ENCODE results near the gene INTS1.

GRCh38 chr7:1045398-1046261, 1.3 kb downstream of the GPR146 start:
- RRBS, 2 experiments, result no CpG with 5 or more reads among the region's 18 CpGs

DNA sequence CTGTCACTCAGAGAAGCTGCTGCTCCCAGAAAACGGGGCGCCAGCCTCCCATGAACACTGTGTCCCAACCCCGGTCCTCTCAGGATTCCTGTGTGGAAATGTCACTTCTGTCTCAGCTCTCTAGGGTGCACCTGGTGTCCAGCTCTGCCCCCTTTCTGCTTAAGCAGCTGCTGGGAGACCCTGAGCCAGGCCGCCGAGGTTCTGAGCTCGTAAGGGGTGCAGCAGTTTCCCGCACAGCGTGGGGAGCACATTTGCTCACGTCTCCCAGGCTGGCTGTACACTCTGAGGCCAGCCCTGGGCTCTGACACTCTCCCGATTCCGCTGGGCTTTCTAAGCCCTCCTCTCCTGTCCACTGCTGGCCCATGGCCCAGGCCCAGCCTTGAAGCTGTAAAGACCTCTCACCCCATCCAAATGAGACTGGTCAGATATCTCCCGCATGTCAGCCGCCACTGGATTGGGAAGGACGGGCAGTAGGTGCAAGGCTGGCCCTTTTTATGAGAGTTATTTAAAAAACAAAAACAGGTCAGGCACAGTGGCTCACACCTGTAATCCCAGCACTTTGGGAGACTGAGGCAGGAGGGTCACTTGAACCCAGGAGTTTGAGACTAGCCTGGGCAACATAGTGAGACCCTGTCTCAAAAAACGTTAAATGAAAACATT, 7.0 kb downstream of the GPR146 start:
- RRBS, 2 experiments, result no CpG with 5 or more reads among the region's 15 CpGs

- RRBS, 2 experiments, result 88 to 89% methylated on average over 10 to 15 of the region's 29 CpGs
Measured at GRCh38 chr7:1122885-1123516, 15.0 kb downstream of the C7orf50 start.

DNA sequence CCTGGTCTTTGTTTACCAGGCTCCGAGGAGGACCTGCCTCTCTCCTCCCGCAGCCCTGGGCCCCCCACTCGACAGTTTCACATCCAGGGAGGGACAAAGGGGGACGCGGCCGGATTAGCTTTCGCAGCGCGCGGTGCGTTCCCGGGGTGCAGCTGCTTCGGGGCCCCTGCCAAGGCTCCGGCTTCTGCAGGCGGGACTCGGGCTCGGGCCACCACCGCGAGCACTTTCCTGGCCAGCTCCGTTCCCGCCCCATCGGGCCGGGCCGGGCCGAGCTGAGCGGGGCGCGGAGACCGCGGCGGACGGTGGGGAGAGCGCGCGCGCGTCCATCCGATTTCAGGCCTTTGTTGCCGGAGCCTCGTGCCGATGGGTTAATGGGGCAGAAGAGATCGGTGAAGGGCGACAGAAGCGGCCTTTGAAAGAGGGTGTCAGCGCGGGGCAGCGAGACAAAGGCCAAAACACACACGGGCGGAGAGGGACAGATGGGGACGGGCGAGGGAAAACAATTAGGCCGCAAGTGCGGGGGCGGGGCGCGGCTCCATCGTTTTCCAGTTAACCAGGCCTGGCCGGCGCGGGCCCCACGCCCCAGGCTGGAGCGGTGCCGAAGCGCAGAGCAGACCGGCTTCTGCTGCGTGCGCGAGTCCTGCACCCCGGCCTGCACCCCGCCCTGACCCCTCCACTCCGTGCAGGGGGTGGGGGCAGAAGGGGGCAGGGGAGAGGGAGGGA, 8.4 kb upstream of the UNCX start:
- RRBS, 2 experiments, result 1 to 5% methylated on average over 30 to 31 of the region's 71 CpGs

GRCh38 chr7:1230471-1230759, 2.3 kb upstream of the UNCX start:
- RRBS, 2 experiments, result 1 to 3% methylated on average over 8 of the region's 25 CpGs

GRCh38 chr7:1403763-1404338, 55.4 kb downstream of the MICALL2 start:
- RRBS, 2 experiments, result 13 to 17% methylated on average over 6 to 7 of the region's 27 CpGs

- RRBS, 2 experiments, result no CpG with 5 or more reads among the region's 24 CpGs
Measured at GRCh38 chr7:1457998-1458784, 1.1 kb downstream of the MICALL2 start.

- RRBS, 2 experiments, result 24 to 54% methylated on average over 5 of the region's 11 CpGs
Measured at GRCh38 chr7:1466646-1467094, 7.4 kb upstream of the MICALL2 start.

DNA sequence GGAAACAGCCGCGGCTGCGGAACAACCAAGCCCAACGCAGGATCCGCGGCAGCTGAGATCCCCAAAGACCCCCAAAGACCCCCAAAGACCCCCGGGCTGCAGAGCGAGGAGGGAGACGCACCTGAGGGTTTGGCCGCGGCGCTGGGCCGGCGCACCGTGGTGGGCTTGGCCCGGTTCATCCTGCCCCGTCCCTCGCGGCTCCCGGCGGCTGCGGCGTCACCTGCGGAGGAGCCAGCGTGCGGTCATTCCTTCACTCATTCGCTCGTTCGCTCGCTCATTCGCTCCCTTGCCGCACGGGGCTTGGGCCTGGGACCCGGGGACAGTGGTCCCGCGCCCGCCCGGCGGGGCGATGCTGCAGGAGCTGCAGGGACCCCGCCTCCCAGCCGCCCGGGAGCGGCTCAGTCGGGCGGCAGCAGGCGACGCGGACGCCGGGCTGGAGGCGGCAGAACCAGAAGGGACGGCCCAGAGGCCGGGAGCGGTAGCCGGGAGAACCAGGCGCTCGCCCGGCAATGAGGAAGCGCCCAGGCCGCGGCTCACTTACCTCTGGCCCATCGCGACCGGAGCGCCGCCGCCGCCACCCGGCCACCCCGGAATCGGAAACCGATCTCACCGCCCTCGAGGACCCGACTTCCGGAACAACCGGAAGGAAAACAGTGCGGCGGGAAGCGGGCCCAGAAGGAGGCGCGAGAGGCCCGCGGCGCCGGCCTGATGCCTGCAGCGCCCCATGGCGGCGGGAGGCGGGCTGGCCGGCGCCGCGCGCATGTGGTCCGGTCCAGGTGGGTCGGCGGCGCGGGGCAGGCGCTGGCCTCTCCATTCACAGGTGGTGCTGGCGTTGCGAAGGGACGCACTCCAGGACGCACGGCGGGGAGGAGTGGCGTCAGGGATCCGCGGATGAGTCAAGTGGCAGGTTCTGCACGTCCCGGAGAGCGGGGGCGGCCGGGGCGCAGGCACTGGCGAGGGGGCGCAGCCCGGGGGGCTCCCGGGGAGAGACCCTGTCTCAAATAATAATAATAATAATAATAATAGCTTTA, at the start of gene INTS1:
TSS of gene INTS1 (minus strand) at position 608 of the 1,031 bp plus-strand sequence.
- RRBS, 2 experiments, result under 1 to 1% methylated on average over 49 to 60 of the region's 121 CpGs

DNA sequence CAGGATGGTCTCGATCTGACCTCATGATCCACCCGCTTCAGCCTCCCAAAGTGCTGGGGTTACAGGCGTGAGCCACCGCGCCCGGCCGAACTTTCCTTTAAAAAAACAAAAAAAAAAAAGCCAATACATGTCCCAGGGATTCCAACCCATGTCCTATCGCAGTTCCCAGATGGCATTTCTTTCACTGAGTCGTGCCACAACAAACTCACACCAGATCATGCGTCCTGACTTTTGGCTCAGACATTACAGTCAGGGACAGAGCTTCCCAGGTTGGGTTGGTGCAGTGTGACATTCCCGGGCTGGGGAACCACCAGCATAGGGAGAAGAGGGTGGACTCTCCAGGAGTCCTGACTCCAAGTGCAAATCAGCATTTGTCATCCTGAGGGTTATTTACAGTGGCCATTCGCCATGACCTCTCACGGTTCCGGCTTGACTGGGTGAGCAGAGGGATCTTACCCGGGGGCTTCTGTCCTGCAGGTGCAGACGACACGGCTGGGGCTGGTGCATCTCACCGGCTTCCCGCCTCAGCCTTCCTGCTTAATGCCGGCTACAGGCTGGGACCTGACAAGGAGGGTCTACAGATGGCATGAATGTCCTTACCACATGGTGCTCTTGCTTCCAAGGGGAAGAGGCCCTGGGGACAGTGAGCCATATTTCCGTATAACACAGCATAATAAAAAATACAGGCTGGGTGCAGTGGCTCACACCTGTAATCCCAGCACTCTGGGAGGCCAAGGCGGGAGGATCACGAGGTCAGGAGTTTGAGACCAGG, 12.4 kb upstream of the INTS1 start:
- RRBS, 2 experiments, result 94 to 96% methylated on average over 4 of the region's 23 CpGs

DNA sequence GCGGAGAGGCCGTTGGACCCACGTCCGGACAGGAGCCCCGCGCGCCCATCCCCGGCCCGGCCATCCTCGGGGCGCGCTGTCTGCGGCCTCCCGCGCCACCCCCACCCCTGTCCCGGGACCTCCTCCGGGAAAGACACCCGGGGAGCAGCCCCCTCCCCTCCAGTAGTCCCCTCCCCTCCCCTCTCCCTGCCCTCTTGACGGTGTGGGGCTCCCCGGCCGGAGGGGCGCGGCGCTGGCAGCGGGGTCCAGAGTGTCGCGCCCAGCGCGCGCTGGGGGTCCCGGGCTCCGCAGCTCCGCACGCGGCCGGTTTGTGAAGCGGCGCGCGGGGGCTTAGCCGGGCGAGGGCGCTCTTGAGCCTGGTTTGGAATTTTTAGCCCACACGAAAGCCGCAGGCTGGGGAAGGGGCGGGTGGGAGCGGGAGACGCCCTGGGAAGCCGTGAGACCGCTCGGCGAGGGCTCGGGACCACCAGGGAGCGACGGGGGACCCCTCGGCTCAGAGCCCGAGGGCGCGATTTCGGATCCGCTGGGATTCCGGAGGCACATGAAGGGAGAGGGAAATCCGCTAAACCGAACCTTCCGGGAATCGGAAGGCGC, 5.5 kb upstream of the ELFN1 start:
- RRBS, 2 experiments, result 1 to 2% methylated on average over 24 of the region's 67 CpGs

GRCh38 chr7:1726112-1726573, 56.1 kb downstream of the ELFN1 start:
- RRBS, 2 experiments, result no CpG with 5 or more reads among the region's 17 CpGs

DNA sequence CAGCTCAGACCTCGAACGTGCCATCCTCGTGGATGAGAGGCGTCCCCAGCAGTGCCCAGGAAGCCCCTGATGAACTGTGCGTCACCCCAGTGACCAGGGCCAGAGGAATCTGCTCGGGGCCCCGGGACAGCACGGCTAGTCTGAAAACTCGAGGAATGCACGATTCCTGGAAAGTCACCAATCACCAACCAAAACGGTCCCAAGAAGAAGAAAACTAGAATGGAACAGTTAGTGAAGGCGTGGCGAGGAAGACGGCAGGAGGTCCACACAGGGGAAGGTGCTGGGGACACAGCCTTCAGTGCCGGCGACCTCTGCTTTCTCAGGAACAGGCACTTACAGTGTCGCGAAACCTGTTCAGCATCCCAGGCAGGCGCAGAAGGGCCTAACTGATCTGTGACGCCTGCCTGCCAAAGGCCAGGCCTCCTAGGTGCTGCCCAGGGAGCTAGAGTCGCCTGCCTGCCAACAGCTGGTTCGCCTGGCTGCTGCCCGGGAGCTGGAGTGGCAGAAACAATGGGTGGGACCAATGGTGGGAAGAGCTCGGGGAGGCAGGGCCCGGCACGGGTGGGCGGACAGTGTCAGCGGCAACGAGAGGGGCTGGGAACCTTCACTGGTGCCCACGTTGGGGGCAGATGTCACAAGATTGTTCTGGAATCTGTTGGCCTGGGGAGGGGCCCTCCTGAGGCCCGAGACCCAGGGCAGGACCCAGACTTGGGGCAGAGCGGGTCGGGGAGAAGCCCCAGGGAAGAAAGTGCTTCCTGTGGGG, 181.5 kb downstream of the ELFN1 start:
- RRBS, 2 experiments, result 90 to 94% methylated on average over 3 of the region's 33 CpGs

DNA sequence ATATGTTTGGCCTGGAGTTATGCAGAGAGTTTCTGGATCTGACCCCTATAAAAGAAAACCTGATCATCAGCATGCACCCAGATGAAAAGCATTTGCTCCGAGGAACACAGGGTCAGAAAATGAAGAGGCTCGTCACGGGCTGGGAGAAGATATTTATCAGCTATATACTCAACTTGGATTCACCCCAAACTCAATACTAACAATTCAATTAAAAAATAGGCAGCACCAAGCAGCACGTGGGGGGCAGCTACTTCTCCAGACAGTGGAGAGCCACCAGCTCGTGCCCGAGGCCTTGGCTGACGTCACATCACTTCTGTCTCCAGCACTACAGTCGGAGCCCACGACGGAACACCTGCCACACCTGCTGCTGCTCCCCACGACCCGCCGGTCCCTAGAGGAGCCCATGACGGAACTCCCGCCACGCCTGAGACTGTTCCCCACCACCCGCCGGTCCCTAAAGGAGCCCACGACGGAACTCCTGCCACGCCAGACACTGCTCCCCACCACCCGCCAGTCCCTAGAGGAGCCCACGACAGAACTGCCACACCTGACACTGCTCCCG, 257.8 kb downstream of the ELFN1 start:
- RRBS, 2 experiments, result 90 to 96% methylated on average over 4 of the region's 24 CpGs

DNA sequence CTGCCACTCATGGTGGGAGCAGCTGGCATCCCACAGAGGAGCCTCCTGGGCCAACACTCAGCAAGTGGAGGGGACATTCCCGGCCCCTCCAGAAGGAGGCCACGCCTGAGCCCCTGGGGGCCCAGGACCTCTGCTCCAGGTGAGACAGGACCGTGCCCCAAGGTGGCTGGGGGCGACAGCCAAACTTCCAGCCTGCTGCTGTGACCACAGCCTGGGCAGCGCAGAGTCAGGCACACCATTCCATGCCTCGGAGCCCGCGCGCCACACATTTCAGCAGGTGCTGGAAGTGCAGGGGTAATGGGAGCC, 272.1 kb downstream of the ELFN1 start:
- RRBS, 2 experiments, result no CpG with 5 or more reads among the region's 9 CpGs

GRCh38 chr7:2112543-2113135, 120.1 kb downstream of the MAD1L1 start:
- RRBS, 2 experiments, result no CpG with 5 or more reads among the region's 19 CpGs

GRCh38 chr7:2364153-2364609, 9.6 kb downstream of the EIF3B start:
- RRBS, 2 experiments, result no CpG with 5 or more reads among the region's 7 CpGs

DNA sequence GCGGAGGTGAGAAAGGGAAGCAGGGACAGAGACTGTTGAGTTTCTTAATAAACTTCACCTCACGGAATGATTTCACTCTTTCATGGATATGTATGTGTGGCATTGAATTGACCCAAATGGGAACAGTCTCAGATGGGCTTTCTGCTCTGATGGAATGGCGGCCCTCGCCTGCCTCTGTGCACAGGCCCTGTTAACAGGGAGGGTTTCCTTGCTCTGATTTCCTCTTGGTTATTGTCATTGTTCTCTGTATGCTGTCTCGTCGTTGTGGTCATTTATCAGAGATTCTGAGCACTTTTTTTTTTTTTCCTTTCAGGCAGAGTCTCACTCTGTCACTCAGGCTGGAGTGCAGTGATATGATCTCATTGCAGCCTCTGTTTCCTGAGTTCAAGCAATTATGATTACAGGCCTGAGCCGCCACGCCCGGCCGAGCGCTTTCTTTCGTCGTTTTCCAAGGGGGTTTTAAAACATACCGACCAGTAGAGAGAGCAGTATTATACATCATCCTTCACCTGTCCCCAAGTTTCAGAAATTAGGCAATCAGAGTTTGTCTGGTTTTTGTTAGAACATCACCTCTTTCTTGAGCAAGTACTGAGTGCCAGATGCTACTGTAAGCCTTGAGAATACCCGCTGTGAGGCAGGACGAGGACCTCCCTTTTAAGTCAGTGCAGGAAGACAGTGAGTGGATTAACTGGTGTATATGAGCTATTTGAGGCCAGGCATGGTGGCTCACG, 6.4 kb downstream of the CHST12 start:
- RRBS, 2 experiments, result no CpG with 5 or more reads among the region's 17 CpGs

- RRBS, 2 experiments, result no CpG with 5 or more reads among the region's 12 CpGs
Measured at GRCh38 chr7:2411808-2412724, 8.7 kb downstream of the CHST12 start.

GRCh38 chr7:2478453-2478875, 2.3 kb upstream of the GRIFIN start:
- RRBS, 2 experiments, result 91 to 98% methylated on average over 2 to 5 of the region's 13 CpGs